Metastatic Breast Carcinoma in the Brain (tissue), 10 donors: ENCODE measurements around the gene YAE1.

- PRO-cap, 10 experiments = peak in 2 of 10 experiments; most common plus-strand start chr7:37690430 (in 1); most common minus-strand start chr7:37690437 (in 2)
Measured at GRCh38 chr7:37690151-37690530, 6.6 kb downstream of the GPR141 start.

DNA sequence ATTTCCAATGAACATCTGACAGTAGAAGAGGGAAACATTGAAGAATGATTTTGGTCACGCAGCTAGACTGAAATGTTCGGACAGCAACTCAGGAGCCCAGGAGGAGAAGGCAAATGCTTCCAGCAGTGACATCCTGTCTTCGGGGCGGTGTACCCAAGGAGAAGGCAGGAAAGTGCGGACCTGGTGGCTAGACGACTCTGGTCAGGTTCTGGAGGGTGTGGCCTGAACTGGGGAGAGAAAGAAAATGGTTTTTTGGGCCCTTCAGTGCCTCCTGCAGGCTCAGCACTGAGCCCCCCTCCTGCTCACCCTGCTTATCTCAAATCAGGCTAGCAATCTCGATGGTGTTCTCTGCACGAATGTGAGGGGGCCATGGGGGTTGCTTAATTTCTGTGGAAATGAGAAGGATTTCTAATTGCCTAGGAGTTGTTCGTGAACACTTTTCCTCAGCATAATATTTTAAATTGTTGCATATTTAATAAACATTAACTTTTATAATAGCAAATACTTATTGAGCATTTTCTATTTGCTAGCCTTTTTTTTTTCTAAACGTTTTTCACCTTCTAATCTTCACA lies 122.2 kb downstream of the STARD3NL start:
- PRO-cap, 10 experiments = no peak in any of the 10 experiments

GRCh38 chr7:38363186-38363855 lies 185.3 kb downstream of the STARD3NL start:
- PRO-cap, 10 experiments = no peak in any of the 10 experiments

DNA sequence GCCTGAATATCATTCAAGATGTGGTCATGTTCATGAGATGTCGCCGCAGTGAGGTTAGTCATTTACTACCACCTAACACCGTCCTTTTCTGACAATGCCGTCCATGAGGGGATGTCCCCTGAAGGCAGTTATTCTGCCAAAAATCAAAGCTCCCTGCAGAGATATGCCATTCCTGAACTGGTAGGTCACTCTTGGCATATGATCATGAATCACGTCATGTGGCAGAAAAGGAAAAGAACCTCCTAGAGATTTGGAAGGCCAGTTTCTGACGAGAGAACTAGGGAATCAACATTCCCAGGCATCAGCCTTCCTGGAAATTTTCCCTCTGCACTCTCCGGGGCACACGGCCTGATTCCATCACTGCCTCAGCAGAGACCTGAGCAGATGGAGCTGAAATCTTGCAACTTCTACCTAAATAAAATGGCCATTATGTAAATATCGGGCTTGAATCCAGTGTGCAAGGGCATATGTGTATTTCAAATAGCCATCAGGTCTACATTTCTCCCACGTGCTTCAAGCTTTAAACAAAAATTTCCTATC lies 46.7 kb downstream of the AMPH start:
- PRO-cap, 10 experiments = no peak in any of the 10 experiments

DNA sequence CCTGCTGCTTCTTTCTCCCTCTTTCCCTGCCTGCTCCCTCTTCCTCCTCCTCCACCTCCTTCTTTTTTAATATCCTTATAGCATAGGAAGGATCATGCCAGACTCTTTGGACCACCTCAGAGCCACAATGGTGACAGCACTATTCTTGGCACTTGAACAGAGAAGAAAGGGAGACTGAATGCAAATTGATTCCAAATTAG lies 83.4 kb upstream of the AMPH start:
- PRO-cap, 10 experiments = peak in 1 of 10 experiments; most common minus-strand start position 62 of the sequence (in 1)

GRCh38 chr7:38831100-38831684 lies 77.8 kb downstream of the VPS41 start:
- PRO-cap, 10 experiments = no peak in any of the 10 experiments

GRCh38 chr7:39565971-39567172 lies at the start of gene YAE1:
Gene YAE1, plus strand, starts transcription at chr7:39566404.
- PRO-cap, 10 experiments = peak in 10 of 10 experiments; most common plus-strand start chr7:39566406 (in 8); most common minus-strand start chr7:39566349 (in 10)

GRCh38 chr7:39950426-39951441 lies 678 bp downstream of the CDK13 start:
- PRO-cap, 10 experiments = peak in 10 of 10 experiments; most common plus-strand start chr7:39950695 (in 7); most common minus-strand start chr7:39950814 (in 9)

GRCh38 chr7:39951442-39951920 lies 1.4 kb downstream of the CDK13 start:
- PRO-cap, 10 experiments = peak in 1 of 10 experiments; most common plus-strand start chr7:39951830 (in 1); most common minus-strand start chr7:39951600 (in 1)

DNA sequence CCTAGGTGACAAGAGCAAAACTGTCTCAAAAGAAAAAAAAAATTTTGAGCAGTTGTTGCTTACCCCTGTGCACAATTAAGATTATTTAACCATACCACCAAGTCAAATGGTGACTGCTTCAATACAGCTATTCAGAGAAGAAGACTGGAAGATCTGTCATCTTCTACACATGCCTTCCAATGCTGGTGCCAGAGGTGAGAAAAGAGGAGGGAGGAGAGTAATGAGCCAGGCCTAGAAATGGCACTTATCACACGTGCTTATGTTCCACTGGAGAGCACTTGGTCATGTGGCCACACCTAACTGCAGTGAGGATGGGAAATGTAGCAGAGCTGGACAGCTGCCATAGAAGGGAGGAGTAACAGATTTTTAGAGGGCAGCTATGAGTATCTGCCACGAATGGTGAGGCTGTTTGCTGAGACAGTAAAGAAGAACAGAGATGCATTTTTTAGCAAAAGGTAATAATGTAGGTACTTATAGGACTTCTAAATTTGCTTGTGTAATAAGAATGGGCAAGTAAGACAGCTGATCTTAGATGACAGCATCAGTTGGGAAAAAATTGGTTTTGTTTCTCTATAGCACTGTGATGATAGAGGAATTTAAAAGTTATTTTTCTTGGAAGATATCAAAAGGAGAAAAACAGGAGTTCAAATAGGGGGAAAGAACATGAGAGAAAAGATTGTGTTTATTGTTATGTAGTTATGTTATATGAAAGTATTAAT lies 77.0 kb downstream of the MPLKIP start:
- PRO-cap, 10 experiments = no peak in any of the 10 experiments

DNA sequence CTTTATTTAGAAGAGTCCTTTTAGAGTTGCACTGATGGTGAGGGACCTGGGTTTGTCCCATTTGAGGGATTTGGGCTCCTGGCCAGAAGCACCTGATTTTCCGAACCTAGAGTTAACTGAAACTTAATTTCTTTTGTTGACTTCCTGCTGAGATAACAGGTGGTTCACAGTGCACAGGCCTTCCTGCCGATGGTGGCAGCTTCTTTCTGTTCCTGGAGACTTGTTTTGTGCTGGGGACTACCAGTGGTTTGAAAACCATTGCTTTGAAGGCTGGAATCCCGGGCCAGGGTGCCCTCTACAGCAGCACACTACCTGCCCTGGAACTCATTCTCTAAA lies 99.3 kb downstream of the SUGCT start:
- PRO-cap, 10 experiments = no peak in any of the 10 experiments

DNA sequence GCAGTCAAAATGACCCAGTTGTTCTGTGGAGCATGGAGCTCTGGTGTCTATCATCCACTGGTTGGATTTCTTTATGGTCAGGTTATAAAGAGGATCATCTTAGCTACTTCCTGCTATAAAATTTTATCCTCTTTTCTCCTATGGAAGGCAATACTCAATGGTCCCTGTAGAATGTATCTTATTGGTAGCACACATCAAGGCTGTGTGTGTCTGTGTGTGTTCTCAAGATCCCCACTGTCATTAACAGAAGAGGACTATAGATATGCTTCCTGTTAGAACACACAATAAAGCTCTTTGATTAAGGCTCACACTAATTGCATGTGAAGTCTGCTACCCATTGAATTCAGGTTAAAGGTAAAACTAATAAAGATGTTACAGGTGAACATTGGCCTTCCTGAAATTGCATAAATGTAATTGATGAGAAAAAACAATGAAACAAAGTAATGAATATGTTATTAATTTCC lies 747.5 kb downstream of the SUGCT start:
- PRO-cap, 10 experiments = no peak in any of the 10 experiments

DNA sequence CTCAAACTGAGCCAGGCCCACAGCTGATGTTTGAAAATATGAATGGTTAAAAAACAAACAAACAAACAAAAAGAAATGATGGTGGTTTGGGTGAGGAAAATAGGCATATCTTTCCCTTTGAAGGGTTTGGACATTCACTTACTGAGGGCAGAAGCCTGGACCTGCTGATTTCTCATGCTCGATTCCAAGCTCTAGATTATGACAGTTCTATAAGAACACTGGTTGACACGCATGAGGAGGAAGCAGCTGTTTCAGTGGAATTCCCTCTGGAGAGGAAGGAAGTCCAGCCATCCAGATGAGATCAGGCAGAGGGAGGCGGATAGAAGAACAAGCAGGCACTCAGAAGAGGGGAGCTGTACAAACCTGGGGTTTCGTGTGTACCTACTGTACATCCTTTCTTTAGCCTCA lies 692.0 kb downstream of the INHBA start:
- PRO-cap, 10 experiments = no peak in any of the 10 experiments

- PRO-cap, 10 experiments = no peak in any of the 10 experiments
Measured at GRCh38 chr7:41047738-41048252, 655.1 kb downstream of the INHBA start.

GRCh38 chr7:41414297-41414678 lies 288.6 kb downstream of the INHBA start:
- PRO-cap, 10 experiments = no peak in any of the 10 experiments

GRCh38 chr7:41437180-41438114 lies 265.4 kb downstream of the INHBA start:
- PRO-cap, 10 experiments = no peak in any of the 10 experiments

- PRO-cap, 10 experiments = no peak in any of the 10 experiments
Measured at GRCh38 chr7:41699239-41700072, 3.4 kb downstream of the INHBA start.

DNA sequence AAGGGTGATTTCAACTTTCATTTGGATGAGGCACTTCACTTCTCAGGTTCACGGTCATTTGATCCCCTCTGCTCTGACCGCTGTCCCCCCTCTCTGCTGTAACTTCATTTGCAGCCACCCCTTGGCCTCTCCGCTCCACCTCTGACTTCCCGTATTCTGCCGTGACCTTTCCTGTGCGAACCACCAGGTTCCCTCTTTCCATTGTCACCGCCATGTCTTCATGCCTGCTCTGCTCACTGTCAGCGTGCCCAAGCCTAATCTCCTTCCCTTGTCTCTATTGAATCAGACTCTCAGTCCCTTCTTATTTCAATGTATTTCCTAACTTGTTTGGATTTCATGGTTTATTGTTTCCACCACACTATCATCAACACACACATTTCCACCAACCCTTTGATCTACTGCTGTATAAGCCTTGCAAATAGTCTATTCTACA lies 29.9 kb upstream of the INHBA start:
- PRO-cap, 10 experiments = no peak in any of the 10 experiments

- PRO-cap, 10 experiments = no peak in any of the 10 experiments
Measured at GRCh38 chr7:41785708-41786343, 82.9 kb upstream of the INHBA start.

- PRO-cap, 10 experiments = peak in 2 of 10 experiments; most common minus-strand start chr7:42152598 (in 1)
Measured at GRCh38 chr7:42151777-42152777, 84.9 kb downstream of the GLI3 start.